PFSK-1 (cell line): ENCODE data around the gene SNRPF.

GRCh38 chr12:95636842-95637466 lies 85.7 kb upstream of the USP44 start:
- RRBS: no CpG with 5 or more reads among the region's 24 CpGs

GRCh38 chr12:95658179-95659069 lies 107.1 kb upstream of the USP44 start:
- RRBS: no CpG with 5 or more reads among the region's 7 CpGs

DNA sequence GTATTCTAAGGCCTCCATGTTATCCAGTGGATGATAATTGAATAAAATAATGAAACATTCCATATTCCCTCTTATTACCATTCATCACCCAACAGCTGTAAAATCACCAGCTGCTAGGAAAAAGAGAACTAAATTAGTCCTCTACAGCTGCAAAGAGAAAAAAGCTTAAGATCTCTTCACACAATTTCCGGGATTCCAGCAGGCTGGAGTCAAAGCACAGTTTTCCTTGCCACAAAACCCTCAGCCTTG lies 57.5 kb downstream of the NTN4 start:
- RRBS: no CpG with 5 or more reads among the region's 1 CpG

GRCh38 chr12:95742563-95742930 lies 48.0 kb downstream of the NTN4 start:
- RRBS: no CpG with 5 or more reads among the region's 2 CpGs

- RRBS: 2% methylated on average over 3 of the region's 50 CpGs
These were observed at the start of gene SNRPF for GRCh38 chr12:95858566-95859405. SNRPF (plus strand) TSS chr12:95858952.

GRCh38 chr12:95940229-95940972 lies 2.0 kb downstream of the CCDC38 start:
- RRBS: no CpG with 5 or more reads among the region's 8 CpGs

GRCh38 chr12:95941931-95942328 lies 484 bp downstream of the CCDC38 start:
- RRBS: no CpG with 5 or more reads among the region's 5 CpGs

DNA sequence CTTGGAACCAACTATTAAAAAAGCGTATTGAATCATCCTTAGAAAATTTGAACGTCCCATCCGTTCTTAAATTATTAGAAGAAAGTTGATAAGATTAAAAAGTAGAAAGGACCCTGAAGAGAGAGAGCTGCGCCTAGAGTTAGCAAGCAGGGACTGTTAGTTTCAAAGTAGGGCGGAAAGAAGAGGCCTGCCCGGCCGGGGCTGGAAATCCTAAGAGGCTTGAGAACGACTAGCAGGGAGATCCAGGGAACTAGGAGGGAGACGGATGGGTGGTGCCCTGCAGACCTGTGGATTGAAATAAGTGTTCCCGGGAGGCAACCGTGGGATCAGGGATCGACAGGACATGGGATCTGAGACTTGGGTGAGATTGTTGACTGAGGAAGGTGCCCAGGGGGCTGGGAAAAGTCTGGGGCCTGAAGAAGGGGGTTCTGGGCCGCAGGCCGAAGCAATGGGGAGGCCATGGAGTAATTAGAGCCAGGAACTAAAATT lies 836 bp downstream of the LTA4H start:
- RRBS: 2% methylated on average over 3 of the region's 14 CpGs

GRCh38 chr12:96047398-96048377 lies 12.3 kb upstream of the LTA4H start:
- RRBS: no CpG with 5 or more reads among the region's 6 CpGs

DNA sequence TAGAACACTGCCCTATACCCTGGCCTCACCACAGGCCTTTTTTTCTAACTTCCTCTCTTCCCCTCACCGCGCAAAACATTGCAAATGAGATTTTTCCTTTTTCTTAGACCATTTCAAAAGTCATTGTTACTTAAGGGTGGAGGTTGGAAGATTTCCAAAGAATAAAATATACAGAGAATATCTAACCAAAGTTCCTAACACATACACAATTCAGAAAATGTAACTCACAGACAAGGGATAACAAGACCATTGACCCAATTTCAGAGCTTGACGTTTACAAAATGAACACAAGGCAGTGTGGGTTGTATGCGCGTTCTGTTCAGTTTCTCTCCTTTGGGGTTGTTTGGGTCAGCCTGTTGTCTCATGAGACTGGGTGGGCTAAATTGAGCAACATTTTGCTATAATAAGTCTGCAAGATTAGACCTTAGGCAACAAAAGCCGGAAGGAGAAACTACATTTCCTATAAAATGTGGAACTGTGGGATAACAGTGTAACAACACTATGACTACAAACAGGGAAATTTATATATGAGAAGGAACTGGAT lies 18.8 kb upstream of the LTA4H start:
- RRBS: no CpG with 5 or more reads among the region's 6 CpGs

GRCh38 chr12:96108835-96109382 lies 73.5 kb upstream of the LTA4H start:
- RRBS: no CpG with 5 or more reads among the region's 40 CpGs

- RRBS: 71% methylated on average over 2 of the region's 11 CpGs
These were observed 23.9 kb upstream of the ELK3 start for GRCh38 chr12:96170208-96170832.

DNA sequence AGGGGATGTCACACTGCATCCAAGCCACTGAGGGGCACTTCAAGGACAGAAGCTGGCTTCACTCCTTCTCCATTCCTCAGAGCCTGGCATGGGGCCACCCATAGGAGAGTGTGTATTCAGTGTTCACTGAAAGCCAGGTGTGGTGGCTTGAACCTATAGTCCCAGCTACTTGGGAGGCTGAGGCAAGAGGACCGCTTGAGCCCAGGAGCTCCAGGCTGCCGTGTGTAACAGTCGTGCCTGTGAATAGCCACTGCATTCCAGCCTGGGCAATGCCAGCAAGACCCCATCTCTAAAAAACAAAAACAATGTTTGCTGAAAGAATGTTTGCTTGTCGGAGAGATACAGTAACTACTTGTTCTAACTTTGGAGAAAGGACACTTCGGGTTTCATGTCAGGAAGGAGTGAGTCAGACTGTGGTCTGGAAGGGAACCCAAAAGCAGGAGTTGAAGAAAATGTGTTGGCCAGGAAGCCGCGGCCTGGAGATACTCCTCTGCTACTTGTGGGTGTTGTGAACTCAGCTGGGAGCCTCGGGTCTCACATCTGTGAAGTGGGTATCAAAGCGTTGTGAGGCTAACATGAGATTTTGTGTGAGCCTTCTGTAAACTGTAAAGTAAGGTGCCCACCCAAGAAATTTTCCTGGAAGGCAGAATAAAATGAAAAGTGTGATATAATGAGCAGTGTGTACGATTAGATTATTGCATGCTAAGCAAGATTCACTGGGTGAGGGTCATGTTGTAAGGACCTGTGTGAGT lies 43.5 kb downstream of the ELK3 start:
- RRBS: no CpG with 5 or more reads among the region's 10 CpGs

- RRBS: no CpG with 5 or more reads among the region's 13 CpGs
These were observed 47.6 kb downstream of the ELK3 start for GRCh38 chr12:96241634-96242353.

DNA sequence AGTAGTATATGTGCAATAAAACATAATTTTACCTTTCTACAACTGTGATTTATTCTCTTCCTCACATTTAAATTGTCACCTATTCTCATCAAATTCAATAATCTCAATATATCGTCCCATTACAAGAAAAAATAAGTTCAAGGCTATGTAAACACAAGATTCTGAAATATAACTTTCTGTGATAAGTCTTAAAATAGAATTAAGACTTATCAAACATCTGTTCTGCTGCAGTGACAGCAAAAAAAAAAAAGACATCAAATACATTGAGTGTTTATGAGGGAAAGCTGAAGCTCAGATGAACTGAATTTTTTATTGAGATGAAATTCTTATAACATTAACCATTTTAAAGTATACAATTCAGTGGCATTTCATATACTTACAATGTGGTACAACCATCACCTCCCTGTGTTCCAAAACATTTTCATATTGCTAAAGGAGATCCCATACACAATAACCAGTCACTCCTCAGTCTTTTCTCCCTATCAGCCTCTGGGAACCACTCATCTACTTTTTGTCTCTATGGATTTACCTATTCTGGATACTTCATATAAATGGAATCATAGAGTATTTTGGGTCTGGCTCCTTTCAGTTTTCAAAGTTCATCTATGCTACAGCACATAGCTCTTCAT lies 70.1 kb downstream of the CDK17 start:
- RRBS: no CpG with 5 or more reads among the region's 1 CpG

DNA sequence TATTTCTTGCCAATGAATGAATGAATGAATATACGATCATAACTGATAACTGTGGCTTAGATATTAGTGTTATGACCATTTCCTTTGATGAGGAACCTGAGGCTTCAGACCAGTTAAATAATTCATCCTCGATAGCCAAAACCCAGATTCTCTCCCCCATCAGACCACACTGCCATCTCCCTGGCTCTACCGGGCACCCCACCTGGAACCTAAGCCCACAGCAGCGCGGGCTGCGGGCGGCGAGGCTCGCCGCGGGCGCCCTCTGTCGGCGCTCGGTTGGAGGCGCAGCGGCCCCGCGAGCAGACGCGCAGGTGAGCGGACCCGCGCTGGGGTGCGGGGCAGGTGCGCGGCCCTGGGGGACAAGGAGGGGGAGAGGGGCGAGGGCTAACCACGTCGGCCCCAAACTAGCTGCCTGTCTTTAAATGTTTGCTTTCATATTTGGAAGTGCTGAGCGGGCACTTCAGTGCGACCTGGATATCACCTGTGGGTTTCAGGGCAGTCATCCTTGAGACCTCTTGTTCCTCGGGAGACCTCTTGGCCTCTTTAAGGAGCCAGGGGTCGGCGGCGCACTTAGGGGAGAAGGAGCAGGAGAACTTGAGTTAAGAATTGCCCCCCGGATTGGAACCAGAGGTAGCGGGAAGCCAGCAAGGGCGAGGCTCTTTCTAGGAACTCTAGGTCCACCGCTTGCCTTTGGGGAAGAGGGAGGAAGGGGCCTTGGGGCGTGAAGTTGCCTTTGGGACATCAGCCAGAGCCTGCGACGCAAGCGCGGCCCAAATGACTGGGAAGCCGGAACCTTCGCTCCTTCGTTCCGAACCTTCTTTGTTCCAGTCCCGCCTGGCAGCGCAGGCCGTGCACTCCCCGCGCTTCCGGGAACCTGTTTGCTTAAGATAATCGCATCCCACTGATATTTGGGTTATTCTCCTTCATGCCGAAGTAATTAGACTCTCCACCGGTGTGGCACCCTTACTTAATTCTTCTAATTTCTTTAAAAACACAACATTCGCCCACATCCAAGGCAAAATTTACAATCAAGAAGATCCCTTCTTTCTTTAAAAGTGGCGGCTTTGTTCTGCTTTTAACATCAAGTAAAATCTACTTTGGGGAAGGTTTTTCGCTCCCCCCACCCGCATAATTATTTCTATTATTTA lies 78.7 kb downstream of the NEDD1 start:
- RRBS: 32% methylated on average over 12 of the region's 62 CpGs

- RRBS: no CpG with 5 or more reads among the region's 2 CpGs
These were observed 1.4 kb upstream of the TMPO start for GRCh38 chr12:98514021-98514267.

DNA sequence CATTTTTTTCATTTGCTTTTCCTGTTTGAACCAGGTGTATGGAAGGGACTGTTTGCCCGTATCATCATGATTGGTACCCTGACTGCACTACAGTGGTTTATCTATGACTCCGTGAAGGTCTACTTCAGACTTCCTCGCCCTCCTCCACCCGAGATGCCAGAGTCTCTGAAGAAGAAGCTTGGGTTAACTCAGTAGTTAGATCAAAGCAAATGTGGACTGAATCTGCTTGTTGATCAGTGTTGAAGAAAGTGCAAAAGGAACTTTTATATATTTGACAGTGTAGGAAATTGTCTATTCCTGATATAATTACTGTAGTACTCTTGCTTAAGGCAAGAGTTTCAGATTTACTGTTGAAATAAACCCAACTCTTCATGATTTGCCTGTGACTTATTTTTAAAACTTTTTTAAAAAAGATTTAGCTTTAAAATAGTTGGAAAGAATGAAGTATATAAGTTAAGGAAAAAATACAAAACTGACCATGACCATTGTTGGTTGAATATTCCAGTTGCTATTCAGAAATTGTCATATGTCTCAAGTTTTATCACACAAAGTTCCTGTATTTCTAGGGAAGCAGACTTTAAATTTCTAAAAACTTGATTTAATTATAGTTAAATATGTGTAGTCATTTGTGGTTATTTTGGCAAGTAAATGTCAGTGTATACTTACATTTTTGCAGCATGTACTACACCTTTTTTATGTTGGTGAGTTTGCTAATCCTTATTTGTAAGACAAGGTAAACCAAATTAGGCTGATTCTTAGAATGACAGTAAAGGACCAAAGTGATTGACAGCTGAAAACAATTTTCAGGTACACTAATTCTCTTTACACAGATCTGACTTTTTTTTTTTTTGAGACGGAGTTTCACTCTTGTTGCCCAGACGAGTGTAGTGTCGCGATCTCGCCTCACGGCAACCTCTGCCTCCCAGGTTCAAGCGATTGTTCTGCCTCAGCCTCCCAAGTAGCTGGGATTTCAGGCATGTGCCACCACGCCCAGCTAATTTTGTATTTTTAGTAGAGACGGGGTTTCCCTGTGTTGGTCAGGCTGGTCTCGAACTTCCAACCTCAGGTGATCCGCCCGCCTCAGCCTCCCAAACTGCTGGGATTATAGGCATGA lies 8.2 kb downstream of the SLC25A3 start:
- RRBS: no CpG with 5 or more reads among the region's 16 CpGs

GRCh38 chr12:98646332-98646746 lies 1.2 kb downstream of the APAF1 start:
- RRBS: no CpG with 5 or more reads among the region's 5 CpGs

DNA sequence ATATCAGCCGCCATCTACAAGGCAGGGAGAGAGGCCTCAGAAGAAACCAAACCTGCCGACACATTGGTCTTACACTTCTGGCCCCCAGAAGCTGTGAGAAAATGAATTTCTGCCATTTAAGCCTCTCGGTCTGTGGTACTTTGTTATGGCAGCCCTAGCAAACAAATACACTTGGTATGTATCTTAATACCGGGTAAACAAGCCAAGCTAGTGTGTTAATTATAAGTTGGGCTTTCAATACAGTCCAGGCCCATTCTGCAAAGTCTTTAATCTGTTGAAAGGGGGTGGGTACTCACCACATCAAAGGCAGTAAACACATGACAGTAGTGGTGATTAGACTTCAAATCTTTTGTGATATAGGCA lies 127.6 kb downstream of the APAF1 start:
- RRBS: no CpG with 5 or more reads among the region's 4 CpGs